Thoracic aorta endothelial cell (primary cell): ENCODE measurements around the gene PAQR5.

DNA sequence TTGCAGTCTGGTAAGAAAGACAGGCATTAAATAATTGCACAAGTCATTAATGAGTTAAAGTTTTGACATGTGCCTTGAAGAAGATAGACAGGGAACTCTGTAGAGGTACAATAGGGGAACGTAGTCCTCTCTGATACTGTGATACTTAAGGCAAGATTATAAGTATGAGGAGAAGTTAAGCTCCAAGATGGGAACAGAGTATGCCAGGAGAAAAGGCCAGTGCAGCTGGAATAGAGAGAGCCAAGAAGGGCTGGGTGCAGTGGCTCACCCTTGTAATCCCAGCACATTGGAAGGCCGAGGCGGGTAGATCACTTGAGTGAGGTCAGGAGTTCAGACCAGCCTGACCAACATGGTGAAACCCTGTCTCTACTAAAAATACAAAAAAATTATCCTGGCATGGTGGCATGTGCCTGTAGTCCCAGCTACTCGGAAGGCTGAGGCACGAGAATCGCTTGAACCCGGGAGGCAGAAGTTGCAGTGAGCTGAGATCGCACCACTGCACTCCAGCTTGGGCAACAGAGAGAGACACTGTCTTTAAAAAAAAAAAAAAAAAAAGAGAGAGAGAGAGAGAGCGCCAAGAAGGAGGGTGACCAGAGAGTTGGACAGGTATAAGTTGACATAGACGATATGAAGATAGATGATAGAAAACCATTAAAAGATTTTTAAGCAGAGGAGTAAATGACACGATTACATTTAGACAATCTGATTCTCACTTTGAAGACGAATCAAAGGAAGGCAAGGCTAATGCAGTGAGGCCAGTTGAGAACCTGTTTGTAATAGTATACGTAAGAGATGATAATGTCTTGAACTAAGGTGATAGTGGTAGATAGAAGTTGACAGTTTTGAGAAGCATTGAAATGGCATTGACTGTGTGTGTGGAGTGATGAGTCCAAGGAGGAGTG is 48.7 kb downstream of the CALML4 start:
- CAGE, long polyA plus RNA: no peak

DNA sequence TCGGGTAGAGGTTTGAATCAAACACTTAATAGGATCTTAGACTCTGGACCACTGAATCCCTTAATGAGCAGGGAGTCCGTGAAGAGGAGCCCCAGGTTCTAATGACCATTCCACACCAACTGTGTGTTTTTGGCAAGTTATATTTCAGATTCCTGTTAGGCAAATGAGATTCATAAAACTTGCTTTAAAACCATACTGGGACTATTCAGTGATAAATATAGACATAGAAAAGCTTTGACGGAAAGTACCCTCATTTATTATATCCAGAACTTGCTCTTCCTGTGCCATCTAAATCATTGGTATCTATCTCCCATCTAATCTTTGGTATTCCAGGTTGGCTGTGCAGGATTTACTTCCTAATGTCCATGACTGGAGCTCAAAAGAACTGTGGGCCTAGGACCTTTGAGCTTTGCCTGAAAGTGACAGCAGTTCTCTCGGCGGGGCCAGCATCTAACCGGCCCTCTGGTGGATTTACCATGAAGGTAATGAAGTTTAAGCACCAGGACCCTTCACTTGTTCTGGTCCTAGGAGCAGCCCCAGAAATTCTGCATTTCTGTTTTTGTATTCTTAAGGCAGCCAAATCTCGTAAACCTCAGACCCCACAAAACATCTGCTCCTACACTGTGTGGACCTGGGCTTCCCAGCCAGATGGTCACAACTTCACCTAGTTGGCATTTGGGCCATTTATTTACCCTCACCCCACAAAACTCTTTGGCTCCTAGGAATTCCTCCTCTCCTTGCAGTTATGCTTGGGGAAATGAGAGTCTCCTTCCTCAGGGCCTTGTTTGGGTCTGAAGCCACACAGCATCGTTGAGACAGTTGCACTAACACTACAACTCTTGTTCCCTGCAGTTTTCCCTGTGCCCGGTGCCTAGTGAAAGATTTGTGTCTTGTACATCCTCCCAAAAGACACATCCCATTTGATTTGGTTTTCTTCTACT is 13.0 kb downstream of the CALML4 start:
- CAGE, long polyA plus RNA: no peak

DNA sequence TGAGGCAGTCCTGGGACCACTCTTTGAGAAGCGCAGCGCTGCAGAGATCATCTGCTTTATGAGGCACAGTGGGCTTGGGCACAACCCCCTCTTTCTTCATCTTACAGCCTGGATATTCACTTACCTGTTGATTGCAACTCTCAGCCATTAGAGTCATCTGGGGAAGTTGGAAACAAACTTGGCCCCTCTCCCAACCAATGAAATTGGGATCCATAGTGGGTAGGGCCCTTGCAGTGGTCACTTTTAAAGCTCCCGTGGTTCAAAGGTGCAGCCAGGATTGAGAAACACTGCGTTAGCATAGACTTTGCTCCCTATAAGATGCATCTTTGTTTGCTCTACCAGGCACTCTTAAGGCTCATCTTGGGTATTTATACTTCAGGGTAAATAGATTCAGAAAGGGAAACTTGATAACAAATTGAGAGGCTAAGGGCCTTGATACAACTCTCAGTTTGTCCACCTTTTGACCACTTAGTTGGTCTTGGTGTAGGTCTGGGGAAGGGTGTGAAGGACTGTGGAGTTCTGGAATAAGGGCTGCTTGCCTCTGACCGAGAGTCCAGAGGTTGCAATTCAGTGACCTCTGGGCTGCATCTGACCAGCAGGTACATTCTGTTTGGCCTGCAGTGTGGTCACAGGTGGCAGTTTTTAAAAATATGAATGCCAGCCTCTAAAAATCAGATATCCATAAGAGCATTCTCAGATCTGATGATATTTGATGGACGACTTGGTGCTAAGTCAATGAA is 22.8 kb downstream of the FEM1B start:
- CAGE, long polyA plus RNA: no peak

DNA sequence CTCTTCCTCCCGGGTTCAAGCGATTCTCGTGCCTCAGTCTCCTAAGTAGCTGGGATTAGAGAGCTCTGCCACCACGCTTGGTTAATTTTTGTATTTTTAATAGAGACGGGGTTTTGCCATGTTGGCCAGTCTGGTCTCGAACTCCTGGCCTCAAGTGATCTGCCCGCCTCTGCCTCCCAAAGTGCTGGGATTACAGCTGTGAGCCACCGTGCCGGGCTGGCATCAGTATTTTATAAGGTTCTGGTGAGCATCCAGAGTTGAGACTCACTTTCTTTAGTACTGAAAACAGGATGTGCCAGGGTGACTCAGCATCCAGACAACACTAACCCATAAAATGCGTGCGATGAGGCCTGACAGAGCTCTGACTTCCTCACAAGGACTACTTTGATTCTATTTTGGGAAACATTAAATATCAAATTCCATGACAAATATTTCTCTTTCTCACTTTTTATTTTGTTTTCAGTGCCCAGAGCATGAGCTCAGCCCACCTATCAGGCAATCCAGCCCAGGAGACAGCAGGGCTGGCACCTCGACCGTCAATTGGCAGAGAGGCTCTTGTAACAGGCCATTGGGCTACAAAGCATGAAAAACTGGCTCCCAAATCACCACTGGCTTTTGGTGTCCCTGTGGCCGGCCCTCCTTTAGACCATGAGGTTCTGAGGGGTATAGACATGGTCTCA is 74.9 kb downstream of the FEM1B start:
- CAGE, long polyA plus RNA: no peak

DNA sequence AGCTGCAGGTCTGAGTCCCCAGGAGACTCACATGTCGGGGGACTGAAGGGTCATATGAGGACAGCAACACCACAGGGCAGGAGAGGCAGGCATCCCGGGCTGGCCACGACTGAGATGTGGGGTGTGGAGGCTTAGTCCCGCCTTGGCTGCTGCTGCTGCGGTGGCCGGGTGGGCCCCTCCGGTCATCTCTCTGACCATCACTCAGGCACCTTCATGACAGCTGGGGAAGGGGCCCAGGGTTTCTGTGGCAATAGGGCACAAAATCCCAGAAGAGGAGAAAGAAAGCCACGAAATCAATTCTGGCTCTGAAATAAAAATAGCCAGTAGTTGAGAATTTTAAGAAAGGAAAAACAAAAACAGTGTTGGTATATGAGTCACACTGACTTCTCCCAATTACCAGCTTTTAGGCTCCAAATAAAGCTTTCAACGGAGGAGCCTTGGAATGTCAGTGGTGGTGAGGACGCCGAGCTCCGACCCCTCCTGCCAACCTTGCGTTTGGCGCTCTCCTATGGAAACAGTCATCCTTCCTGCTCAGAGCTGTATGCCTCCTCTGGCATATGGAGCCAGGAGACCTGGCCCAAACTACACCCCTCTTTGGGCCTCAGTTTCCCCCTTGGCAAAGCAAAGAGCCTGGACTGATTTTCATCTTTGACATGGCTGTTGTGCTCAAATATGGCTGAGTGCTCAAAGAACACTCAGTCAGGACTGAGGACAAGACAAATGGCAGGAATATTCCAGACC is 53.0 kb upstream of the ITGA11 start:
- CAGE, long polyA plus RNA: no peak

DNA sequence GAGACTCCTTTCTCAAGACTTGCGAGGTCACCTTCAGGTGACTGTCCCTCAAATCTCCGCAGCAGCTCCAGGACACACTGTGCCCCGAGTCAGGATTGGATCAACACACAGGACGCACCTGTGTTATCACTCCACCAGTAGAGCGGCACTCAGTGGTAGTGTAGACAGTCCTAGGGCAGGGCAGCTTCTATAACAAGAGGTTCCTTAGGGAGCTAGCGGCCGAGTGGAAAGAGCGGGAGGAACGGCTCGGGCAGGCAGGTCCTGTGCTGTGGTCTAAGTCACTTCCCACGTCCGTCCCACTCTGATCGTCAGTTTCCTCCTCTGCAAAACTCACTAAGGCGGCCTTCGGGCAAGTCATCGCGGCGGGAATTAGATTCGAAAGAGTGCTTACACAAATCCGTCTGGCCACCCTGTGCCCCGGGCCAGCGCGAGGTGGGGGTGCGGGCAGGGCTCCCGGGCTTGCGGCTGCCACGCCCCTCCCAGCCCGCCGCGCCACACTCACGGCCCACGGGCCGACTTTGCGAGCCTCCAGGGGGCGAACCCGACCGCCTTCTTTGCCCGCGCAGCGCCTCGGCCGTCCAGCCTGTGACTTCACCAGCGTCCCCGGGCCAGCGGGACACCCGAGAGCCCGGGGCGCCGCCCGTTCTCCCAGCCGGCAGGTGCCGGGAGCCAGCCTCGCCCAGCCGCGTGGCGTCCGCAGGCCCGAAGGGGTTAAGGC is 555 bp upstream of the CORO2B start:
- CAGE, long polyA plus RNA: no peak

DNA sequence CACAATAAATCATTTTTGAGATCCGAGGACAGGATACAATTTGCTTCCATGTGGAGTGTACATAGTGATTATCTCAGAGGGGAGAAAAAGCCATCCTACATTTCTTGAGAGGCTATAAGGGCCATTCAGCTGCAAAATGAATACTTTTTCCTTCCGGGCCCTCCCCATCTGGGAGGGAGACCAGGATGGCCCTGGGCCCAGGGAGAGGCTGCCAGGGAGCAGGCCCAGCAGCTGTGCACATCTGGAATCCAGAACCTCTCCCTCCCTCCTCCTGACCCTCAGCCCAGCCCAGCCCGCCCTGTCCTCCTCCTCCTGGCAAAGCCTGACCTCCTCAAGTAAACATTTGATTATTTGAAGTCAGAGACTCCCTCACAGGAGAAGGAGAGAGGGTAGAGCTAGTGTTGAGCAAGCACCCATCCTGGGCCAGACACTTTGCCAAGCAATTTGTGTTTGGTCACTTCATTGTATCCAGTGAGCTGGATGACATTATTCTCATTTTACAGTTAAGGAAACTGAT is 59.2 kb downstream of the CORO2B start:
- CAGE, long polyA plus RNA: no peak

- CAGE, long polyA plus RNA: no peak
These were observed 117.9 kb downstream of the CORO2B start for GRCh38 chr15:68696803-68697002.

- CAGE, long polyA plus RNA: no peak
These were observed 12.6 kb downstream of the ANP32A start for GRCh38 chr15:68807963-68808585.

DNA sequence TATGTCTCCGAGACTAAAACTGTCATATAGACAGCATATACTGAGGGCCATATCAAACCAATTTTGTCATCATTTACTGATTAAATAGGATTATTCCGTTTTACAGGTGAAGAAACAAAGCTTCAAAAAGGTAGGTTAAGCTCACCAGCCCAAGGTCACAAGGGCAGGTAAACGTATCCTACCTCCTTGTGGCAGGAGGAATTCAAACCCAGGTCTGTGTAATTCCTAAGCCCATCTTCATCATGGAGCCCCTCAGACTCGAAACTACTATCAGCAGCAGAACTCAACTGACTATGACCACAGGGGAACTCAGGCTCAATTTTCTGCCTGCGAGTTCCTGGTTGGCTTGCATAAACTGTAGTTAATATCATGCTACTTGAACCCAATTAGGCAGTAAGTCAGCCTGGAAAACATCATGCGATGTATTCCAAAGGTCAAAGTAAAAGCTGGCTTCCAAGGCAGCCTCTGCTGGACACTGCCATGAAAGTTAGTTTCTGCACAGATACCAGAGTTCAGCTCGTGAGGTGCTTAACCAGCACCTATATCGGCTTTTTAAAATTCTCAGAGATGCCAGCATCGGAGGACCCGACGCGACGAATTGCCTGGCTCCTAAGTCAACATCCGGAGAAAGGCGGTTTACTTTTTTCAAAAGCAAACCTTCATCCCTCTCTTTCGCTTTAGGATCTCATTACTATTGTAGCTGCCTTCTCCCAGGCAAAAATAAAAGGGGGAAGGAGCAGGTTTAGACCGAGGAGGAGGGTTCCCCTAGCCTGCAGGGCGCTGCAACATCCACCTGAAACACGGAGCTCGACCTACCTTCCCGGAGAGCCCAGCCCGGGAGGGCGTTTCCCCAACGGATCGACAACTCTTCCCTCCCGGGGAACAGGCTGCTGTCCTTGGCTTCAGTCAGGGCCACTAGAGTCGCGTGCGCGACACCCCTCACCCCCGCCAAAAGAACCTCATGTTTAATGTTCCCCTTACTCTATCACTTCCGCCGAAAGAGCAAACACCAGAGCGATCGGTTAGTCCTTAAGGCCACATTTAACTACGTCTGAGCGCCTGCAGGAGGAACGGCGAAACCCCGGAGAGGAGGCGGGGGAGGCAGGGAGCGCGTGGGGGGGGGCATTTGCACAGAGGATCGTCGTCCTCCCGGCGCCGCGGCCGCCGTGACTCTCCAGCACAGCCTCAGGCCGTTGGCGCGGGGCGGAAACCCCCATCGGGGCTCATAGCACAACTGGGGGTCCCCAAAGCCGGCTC is 3.7 kb downstream of the ANP32A start:
- CAGE, long polyA plus RNA: no peak

- CAGE, long polyA plus RNA: no peak
These were observed 13.4 kb upstream of the ANP32A start for GRCh38 chr15:68834023-68834522.

- CAGE, long polyA plus RNA: no peak
These were observed 16.9 kb downstream of the NOX5 start for GRCh38 chr15:69031515-69031768.

- CAGE, long polyA plus RNA: no peak
These were observed 43.1 kb upstream of the GLCE start for GRCh38 chr15:69117222-69117912.

DNA sequence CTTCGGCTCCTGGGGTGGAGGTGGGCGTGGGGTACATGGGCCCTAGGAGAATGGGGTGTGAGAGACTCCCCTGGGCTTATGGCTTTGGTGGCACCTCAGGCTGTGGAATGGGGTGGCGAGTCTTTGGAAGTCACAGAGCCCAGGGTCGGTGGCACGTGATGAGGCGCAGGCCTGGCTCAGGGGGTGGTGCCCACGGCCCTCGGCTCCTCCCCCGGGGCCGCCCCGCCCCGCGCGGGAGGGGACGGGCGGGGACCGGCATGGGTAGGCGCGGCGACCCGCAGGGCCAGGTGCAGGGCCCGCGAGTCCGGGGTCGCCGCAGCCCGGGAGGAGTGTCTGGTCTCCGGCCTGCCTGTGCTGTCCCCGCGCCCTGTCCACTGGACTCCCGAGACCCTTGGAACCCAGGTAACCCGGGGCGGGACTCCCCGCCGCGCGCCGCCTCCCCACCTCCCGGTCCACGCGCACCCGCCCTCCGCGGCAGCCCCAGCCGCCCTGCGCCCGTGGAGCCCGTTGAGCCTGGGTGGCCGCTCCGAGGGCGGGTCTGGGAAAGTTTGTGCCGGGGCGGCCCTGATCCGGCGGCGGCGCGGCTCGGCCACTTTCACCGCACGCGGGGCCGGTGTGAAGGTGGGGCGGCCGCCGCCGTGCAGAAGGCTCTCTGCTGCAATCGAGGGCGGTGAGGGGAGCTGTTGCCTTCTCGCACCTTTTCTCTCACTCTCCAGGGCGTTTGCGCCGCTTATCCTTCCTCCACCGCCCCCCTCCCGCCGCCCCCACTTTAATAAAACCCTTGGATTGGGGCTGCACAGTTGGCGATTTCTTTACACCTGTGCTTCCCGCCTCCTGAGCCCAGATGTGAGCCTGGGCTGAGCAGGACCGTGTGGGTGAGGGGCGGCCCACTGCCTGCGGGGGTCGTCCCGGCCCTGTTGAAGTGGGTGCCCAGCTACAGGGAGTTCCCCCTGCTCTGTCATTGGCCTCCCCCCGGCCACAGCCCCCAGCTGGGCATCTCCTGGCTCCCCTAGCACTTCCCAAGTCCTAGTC is at the start of gene PAQR5:
Gene PAQR5 (plus strand): TSS at position 258 of the 1,032 bp plus-strand sequence.
- CAGE, long polyA plus RNA: no peak

GRCh38 chr15:69304028-69304721 is 5.5 kb downstream of the PAQR5 start:
- CAGE, long polyA plus RNA: no peak

DNA sequence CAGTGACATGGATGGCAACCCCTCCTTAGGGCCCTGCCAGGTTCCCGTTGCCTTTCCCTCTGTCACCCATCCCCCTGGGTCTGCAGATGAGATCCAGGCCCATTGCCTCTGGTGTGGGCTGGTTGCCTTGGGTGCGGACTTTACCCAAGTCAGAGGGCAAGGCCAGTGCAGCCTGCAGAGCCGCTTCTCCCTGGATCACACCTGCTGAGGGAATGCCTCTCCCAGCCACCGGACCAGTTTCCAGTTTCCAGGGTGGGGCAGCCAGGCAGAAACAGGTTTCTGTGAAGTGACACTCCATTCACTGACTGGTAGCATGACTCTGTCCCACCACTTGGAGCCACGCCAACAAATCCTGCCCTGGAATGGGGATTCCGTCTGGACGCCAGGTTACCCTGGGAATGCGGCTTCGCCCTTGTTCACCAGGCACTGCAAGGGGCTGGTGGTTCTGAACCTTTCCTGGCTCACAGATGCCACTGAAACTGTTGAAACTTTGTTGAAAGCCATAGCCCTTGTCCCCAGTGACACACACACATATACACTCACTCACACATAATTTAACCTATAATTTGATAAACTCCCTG is 30.1 kb downstream of the PAQR5 start:
- CAGE, long polyA plus RNA: no peak

DNA sequence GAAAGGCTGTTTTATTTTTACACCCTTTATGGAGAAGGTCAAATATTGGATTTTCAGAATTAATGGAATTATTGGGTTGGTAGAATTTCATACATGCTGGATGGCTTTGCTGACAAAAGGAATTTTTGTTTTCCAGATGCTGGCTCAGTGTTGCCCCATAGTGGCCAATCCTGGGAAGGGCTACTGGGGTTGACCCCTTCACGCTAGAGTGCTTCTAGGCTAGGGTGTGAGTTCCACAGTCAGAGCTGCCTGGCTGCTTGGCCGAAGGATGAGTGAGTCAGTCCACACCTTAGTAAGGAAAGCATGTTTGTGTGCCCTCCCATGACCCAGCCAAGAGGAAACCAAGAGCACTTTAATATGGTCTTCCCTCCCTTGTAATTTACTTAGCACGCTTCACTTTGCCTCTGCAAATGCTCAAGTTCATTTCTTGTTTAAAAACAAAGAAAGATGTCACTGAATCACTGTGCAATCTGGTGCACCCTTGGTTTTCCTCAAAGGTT is 13.4 kb downstream of the RPLP1 start:
- CAGE, long polyA plus RNA: no peak

DNA sequence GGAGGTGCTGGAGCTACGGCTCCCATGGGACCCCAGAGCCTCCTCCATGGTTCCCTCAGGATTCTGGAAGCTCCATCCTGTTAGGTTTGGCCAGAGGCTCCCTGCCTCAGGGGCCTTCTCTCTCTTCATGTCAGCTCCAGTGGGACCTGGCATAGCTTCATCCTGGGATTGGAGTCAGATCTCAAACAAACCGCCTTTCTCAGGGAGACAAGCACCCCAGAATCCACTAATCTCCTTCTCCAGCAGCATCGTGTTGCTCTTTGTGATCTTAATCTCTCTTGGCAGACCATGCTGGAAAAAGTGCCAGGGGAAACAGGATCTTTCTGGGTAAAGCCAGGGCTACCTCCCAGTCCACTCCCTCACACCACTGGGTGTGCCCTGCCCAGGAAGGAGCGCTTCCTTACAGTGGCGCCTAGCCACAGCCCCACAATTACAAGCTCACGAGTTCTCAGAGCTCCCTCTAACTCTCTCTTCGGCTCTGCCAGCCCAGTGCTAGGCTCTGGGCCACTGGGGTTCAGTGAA is 32.2 kb downstream of the RPLP1 start:
- CAGE, long polyA plus RNA: no peak

GRCh38 chr15:69499888-69500248 is 47.2 kb downstream of the RPLP1 start:
- CAGE, long polyA plus RNA: no peak

GRCh38 chr15:69554199-69554987 is 101.8 kb downstream of the RPLP1 start:
- CAGE, long polyA plus RNA: no peak